Hair follicle dermal papilla cell (primary cell): ENCODE data around the genes USP5 and C1S.

DNA sequence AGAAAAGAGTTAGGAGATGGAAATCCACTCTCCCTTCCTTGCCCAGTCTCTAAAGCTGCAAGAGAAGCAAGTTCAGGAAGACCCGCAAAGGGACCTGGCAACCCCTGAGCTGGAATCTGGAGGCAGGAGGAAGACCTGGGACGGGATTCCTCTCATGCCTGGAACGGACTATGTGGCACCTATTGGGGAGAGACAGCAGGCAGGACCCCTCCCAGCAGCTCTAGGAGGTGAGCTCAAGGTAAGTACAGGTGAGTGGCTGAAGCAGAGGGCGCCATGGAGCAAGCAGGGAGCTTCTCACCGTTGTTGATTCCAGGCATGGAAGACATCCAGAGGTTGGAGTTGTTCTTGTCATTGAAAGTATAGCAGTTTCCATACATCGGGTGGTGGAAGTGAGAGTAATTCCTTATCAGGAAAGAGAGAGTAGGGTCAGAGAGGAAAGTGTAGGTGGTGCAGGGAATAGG, 13.6 kb upstream of the TNFRSF1A start:
- CAGE, long polyA plus RNA: no peak

GRCh38 chr12:6361654-6362501, 13.5 kb downstream of the SCNN1A start:
- CAGE, long polyA plus RNA: no peak

DNA sequence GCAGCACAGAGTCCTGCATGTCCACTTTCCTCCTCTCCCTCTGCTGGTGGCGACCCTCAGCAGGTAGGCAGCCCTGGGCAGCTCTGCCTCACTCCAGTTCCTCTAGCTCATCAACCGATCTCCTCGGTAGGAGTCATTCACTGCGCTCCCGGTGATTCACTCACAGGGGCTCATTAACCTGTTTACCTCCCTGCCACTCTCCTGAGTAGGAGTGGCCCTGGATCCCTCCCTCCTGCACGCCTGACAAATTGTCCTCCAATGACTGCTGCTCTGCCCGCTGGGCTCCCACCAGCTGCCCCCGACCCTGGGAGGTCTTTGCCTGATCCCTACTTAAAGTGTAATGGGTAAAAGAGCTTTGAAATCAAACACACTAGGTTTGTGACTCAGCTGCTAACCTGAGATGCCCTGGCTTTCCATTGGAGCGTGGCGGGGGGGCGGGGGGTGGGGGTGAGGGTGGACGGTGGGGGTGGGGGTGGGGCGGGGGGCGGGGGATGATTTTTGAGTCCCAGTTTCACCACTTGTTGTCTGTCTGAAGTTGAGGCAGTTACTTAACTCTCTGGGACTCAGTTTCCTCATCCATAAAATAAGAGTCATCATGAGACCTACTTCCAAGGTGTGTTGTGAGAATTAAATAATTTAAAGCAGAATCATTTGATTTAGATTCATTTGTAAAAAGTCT, 4.1 kb downstream of the SCNN1A start:
- CAGE, long polyA plus RNA: no peak

GRCh38 chr12:6392487-6392911, 8.5 kb downstream of the LTBR start:
- CAGE, long polyA plus RNA: no peak

- CAGE, long polyA plus RNA: no peak
Measured at GRCh38 chr12:6443273-6443824, 1.4 kb upstream of the CD27 start.

DNA sequence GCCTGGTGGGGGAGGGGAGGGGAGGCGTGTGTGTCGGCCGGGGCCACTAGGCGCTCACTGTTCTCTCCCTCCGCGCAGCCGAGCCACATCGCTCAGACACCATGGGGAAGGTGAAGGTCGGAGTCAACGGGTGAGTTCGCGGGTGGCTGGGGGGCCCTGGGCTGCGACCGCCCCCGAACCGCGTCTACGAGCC, 311 bp downstream of the GAPDH start:
- CAGE, long polyA plus RNA: no peak

GRCh38 chr12:6611980-6612105, 4.7 kb upstream of the CHD4 start:
- CAGE, long polyA plus RNA: no peak

- CAGE, long polyA plus RNA: no peak
Measured at GRCh38 chr12:6614269-6614628, 7.1 kb upstream of the CHD4 start.

GRCh38 chr12:6703472-6704028, 2.9 kb upstream of the PIANP start:
- CAGE, long polyA plus RNA: no peak

DNA sequence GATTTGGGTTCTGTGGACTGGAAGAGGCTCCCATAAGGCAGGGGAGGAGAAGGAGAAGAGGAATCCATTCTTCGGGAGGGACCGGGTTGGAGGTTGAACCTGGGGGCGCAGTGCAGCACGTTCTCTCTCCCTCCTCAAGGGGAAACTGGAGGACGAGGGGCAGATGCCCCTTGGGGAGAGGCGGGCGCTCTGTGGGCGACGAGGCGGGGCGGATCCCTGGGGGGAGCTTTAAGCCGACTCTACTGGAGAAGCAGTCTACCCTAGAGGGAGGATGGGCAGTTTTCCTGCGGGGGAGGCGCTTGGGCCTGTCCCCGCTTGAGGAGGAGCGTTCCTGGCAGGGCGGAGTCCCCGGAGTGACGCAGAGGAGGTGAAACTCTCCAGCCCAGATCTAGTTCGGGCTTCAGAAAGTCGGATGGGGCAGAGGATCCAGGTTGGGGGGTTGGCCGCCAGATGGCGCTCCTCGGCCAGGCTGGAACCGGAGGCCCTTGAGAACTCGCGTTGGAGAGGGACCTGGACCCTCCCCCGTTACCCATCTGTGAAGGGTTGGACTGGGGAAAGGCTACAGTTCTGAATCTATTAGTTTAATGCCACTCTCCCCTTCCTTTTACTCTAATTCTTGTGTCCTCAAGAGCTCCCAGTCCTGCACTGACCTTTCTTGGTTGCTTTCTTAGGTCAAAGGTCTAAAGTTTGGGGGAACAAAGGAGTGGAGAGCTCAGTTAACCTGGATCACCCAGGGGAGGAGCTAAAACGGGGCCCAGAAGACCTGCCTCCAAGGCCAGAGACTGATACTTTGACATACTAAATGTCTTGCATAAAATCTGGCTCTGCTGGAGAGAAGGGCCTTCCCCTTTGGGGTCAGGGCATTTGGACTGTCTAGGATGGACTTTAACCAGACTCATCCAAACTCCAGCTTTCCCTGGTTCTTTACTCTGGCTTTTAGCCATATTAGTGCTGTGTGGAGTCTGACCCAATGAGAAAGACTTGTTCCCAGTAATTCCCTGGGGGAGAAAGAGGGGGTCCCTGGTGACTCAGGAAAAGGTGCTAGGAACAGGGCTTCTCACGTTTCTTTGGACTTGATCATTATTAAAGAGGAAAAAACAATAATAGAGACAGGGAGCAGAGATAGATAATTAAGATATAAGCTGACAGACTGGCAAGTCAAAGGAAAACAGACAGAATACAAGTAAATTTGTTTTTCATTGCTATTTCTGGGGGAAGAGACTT, 797 bp upstream of the MLF2 start:
- CAGE, long polyA plus RNA: no peak

DNA sequence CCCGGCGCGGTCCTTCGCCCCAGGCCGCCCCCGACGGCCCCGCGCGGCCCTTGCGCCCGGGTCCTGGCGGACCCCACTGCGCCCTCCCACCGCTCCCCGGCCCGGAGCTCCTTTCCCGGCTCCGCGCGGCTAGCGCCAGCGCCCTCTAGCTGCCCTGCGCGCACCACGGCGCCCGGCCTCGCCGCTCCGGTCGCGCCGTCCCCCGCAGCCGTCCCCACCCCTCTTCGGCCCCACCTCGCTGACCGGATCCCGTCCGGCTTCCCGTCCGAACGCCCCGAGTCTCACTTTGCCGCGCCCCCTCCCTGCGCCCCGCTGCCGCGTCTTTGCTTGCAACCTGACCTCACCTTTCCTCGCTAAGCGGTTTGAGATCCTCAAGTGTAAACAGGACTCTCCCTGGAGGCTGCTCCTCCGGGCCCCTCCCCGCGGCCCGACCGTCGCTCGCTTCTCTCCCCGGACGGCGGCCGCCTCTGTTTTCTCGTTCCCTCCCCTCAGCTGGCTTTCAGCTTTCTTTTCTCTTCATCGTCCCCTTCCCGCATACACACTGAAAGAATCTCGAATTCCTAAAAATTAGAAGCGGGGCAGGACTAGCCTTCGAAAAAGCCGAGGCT, 738 bp downstream of the PTMS start:
- CAGE, long polyA plus RNA: no peak

DNA sequence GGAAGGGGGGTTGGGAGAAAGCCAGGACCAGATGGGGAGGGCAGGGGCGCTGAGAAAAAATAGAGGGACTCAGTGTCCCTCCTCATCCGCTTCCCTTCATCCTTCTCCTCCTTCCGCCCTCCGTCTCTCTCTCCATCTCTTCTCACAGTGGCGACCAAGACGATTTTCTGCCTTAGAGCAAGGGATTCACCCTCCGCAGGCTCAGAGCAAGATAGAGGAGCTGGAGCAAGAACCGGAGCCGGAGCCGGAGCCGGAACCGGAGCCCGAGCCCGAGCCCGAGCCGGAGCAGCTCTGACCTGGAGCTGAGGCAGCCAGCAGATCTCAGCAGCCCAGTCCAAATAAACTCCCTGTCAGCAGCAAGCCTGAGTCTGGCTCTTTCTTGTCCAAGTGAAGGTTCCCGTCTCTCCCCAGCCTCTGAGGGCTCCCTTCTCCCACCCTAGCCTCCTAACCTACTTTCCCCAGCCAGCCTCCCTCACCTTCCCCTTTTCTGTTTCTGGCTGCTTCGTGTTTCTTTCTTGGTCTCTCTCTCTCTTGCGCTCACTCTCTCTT, 5.8 kb downstream of the LAG3 start:
- CAGE, long polyA plus RNA: no peak

DNA sequence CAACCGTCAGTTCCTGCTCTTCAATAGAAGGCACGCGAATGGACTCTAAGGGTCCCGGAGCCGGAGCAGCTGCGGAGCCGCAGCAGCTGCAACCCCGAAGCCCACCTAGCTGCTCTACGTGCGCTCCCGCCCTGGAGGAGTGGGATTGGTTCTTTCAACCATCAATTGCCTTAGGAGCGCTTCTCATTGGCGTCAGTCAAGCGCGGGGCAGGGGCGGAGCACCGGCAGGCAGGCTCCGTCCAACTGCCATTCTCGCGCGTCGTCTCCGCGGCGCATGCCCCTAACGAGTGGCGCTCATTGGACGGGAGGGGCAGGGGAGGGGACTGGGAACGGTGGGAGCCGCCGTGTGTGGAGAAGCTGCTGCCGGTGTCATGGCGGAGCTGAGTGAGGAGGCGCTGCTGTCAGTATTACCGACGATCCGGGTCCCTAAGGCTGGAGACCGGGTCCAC, at the start of gene USP5:
Gene USP5, plus strand, starts transcription at position 342 of the 449 bp plus-strand sequence.
- CAGE, long polyA plus RNA: no peak

GRCh38 chr12:6899715-6900508, 4.7 kb upstream of the LRRC23 start:
- CAGE, long polyA plus RNA: no peak

DNA sequence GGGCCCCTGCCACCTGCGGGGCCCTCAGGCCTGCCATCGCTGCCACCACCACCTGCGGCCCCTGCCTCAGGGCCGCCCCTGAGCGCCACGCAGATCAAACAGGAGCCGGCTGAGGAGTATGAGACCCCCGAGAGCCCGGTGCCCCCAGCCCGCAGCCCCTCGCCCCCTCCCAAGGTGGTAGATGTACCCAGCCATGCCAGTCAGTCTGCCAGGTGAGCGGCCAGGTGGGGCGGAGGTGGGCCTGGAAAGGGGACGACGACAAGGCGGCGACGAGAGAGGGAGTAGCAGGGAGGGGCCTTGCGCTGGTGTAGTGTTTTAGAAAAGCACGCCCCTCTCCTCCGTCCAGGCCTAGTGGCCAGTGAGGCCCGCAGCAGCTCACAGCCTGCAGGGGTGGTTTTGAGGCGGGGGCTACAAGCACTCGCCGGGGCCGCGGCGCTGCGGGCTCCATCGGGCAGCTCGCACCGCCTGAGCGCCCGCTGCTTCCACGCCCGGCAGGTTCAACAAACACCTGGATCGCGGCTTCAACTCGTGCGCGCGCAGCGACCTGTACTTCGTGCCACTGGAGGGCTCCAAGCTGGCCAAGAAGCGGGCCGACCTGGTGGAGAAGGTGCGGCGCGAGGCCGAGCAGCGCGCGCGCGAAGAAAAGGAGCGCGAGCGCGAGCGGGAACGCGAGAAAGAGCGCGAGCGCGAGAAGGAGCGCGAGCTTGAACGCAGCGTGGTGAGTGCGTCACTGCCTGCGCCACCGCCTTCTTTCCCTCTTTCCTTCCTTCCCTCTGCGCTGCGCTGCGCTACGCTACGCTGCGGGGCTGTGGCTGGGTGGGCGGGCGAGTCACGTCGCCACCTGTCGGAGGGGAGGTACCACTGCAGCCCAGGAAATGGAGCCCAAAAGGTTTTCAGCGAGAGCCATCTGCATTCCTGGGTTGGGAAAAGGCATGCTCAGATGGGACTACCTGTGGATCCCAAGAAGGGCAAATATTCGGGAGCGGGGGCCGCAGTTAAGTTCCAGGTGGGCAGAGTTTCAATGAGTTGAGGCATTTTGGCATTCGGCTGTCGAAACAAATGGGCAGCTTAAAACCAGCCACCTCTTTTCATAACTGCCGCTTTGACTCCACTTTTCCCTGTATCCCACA, 6.1 kb upstream of the C12orf57 start:
- CAGE, long polyA plus RNA: no peak

- CAGE, long polyA plus RNA: no peak
Measured at GRCh38 chr12:6957649-6958199, 6.6 kb downstream of the PTPN6 start.

DNA sequence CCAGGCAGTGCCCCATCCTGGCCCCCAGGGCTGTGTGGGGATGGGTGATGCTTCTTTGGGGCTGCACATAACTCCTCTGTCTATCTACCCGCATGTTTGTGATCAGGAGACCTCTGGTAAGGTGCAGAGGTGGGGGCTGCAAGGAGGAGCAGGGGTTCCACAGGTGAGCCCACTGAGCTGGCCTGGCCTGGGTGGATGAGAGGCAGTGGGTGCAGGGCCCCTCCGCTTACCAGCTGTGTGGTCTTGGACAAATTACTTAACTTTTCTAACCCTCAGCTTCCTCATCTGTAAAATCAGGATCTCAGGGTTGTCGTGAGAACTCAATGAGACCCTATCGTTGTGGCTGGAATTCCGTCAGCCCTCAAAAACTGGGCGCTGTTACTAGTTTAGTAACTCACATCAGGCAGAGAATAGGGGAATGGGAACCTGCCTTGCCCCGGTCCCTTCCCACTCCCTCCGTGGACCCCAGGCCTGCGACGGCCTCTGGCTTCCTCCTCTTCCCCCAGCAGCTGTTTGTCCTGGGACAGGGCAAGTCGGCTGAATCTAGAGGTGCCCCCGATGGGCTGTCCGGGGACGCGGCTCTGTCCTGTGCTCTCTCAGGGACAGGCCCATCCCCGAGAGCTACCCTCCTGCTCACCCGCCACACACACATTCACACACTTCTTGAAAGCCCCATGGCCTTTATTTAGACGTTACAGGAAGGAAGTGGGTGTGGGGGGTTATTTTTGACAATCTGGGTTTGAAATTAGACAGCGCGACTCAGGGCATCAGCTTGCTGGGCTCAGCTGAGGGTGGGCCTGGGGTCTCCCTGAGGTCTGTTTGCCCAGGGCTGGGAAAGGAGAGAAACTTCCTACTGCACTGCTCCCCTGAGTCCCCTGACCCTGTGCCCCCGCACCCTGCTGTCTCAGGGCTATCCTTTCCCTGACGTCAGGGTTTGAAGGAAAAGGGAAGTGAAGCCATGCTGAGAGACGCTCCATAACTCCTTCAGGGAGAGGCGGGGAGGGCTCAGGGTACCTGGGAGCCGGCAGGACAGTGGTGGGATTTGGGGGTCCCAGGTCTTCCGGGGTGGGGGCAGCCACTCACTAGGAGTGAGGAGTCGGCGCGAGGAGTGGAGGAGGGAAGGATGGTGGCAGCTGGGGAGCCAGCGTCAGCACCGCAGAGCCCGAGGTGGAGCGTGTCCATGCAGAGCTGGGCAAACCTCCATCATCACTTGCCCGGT, 7.8 kb downstream of the PTPN6 start:
- CAGE, long polyA plus RNA: no peak

DNA sequence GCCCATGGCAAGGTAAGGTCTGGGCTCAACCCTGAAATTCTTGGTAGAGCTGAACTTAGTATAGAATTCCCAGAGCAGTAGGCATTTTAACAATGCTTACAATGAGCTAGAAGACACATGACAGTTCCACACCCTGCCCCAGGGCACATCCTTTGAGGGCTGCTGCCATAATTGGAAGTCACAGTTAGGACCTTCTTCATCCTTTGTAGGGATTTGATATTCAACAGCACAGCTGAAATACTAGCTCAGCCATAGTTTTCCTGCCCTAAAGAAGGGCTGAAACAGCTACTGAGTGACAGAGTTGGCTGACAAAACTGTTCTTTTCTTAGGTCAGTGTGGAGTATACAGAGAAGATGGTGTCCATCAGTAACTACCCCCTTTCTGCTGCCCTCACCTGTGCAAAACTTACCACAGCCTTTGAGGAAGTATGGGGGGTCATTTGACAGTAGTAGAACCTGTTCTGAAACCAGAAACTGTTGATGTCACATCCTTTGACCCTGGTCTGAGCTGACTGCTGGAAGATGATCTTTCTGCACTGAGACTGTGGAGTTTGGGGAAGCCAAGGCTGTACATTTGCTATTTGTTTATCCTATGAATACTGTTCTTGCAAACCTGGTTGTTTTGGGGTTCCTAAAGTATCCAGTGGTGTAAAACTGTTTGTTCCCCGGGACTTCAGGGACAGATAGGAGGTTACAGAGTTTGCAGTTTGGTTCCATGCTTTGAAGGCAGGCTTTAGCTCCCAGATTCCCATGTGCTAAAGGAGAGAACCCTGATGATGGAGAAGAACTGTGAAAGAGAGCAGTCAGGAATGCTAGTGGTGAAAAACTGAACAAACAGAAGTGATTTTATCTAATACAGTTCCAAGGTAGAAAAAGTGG, 4.9 kb downstream of the EMG1 start:
- CAGE, long polyA plus RNA: no peak

- CAGE, long polyA plus RNA: no peak
Measured at GRCh38 chr12:7012618-7012909, 5.7 kb downstream of the LPCAT3 start.

GRCh38 chr12:7060105-7061011, at the start of gene C1S:
C1S (plus strand) TSS chr12:7060718.
- CAGE, long polyA plus RNA: no peak